Psoas muscle (tissue), 2 donors: Measurements from ENCODE around the genes ECEL1 and PRSS56.

GRCh38 chr2:231408547-231408980 is 13.1 kb downstream of the B3GNT7 start:
- PRO-cap, 2 experiments, result no peak in any of the 2 experiments

DNA sequence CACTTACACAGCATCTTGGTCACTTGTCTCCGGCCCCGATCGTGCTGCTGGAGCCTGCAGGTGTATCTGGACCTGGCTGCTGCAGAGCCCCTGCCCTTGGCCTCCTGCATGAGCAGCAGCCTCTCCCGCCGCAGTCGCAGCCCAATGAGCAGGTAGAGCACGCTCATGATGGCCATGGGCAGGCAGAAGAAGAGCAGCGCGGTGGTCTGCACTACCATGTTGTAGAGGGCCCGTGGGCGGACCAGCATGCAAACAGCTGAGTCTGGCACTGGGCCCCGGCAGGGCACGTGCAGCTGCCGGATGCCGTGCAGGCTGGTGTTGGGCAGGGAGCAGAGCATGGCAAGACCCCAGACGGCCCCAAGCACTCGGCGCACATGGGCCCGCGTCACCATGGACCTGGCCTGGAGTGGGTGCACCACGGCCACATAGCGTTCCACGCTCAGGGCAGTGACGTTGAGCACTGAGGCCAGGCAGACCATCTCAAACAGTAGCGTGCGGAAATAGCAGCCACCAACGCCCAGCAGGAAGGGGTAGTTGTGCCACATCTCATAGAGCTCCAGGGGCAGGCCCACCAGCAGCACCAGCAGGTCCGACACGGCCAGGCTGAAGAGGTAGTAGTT is 2.0 kb downstream of the NMUR1 start:
- PRO-cap, 2 experiments, result no peak in any of the 2 experiments

- PRO-cap, 2 experiments, result no peak in any of the 2 experiments
These were observed 12.4 kb downstream of the TEX44 start for GRCh38 chr2:231605169-231605357.

DNA sequence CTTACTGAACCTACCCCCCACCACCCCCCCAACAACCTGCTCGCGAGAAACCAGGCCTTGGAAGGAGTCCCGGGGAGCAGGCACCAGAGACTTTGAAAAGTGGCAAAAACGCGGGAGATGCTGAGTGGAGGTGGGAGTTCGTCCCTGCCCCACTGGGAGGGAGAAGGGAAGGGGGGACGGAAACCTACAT is 20.0 kb downstream of the TEX44 start:
- PRO-cap, 2 experiments, result no peak in any of the 2 experiments

- PRO-cap, 2 experiments, result peak in 1 of 2 experiments; most common minus-strand start chr2:231613696 (in 1)
These were observed 20.7 kb downstream of the TEX44 start for GRCh38 chr2:231613253-231613887.

- PRO-cap, 2 experiments, result no peak in any of the 2 experiments
These were observed 51.7 kb downstream of the TEX44 start for GRCh38 chr2:231644297-231644885.

- PRO-cap, 2 experiments, result no peak in any of the 2 experiments
These were observed 23.5 kb upstream of the PTMA start for GRCh38 chr2:231684805-231685165.

GRCh38 chr2:231706171-231707092 is 1.9 kb upstream of the PTMA start:
- PRO-cap, 2 experiments, result peak in 2 of 2 experiments; most common plus-strand start chr2:231706465 (in 2); most common minus-strand start chr2:231707052 (in 2)

GRCh38 chr2:232447479-232448349 is 8.2 kb upstream of the ALPI start:
- PRO-cap, 2 experiments, result no peak in any of the 2 experiments

DNA sequence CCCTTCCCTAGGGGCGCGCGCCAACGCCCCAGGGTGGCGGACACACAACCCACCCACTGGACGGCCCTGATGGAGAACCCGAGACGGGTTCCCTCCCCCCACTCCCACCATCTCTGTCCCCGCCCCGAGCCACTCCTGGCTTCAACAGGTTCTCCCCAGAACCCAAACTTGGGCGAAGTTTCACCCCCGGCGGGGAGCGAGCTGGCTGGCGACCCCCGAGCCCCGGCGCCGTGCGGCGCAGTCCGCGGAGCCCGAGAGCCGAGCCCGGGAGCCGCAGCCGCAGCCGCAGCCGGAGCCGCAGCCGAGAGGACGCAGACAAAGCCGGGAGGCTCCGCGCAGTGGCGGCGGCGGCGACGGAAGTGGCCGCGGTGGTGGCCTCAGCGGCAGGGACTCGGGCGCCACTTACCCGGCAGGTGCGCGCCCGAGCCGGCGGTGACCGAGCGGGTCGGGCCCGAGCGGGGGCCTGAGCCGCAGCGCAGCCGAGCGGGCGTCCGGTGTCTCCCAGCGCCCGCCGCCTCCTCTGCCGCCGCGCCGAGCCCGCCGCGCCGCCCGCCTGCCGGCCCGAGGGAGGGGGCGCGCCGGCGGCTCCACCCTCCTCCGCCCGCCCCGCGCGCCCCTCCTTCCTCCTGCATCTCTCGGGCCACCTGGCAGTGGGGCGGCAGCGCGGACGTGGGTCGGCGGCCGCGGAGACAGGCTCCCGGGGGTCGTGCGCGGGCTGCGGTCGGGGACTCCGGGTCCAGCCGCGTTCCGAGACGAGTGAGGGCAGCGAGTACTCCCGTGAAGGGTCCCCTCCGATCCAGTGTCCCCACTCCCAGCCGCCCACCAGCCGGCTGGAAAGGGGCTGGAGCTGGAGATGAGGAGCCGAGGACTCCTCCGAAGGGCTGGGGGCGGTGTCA is at the start of gene ECEL1:
Gene ECEL1 (minus strand): TSS at position 522 of the 896 bp plus-strand sequence.
- PRO-cap, 2 experiments, result no peak in any of the 2 experiments

- PRO-cap, 2 experiments, result no peak in any of the 2 experiments
These were observed at the start of gene PRSS56 for GRCh38 chr2:232520256-232520659. Gene PRSS56, plus strand, starts transcription at chr2:232520388.

GRCh38 chr2:232760256-232760610 is 16.1 kb downstream of the KCNJ13 start:
- PRO-cap, 2 experiments, result no peak in any of the 2 experiments

DNA sequence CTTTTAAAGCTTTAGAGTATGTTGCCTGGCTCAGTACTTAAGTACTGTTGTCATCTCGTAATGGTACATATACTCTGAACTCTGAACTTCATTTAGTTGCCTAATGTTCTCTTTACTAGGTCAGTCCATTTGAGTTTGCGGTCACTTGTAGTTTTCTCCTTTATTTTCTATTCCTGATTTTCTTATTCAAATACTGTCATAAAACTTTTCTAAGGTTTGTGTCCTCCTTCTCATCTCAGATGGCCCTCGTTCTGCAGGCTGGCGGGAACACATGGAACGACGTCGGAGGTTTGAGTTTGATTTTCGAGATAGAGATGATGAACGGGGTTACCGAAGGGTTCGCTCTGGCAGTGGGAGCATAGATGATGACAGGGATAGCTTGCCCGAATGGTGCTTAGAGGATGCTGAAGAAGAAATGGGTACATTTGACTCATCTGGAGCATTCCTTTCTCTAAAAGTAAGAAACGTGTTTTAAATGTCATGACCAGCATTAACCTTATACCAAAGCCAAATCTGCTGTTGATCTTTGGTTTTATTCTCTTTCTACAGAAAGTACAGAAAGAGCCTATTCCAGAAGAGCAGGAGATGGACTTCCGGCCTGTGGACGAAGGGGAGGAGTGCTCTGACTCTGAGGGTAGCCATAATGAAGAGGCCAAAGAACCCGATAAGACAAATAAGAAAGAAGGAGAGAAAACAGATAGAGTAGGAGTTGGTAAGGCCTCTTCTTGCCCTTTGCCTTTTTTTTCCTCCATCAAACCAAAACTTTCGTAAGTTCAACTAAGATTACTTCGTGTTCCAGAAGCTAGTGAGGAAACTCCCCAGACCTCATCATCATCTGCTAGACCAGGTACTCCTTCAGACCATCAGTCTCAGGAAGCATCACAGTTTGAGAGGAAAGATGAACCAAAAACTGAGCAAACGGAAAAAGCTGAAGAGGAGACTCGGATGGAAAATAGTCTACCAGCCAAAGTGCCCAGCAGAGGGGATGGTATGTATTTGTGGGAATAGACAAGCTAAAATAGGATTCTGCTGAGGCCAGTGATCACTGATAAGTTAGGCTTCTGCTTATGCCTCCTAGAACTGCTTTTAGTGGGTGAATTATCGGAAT is 14.4 kb upstream of the KCNJ13 start:
- PRO-cap, 2 experiments, result no peak in any of the 2 experiments

GRCh38 chr2:232792731-232793459 is 16.5 kb upstream of the KCNJ13 start:
- PRO-cap, 2 experiments, result no peak in any of the 2 experiments

- PRO-cap, 2 experiments, result no peak in any of the 2 experiments
These were observed 32.9 kb downstream of the NGEF start for GRCh38 chr2:232980065-232980705.

DNA sequence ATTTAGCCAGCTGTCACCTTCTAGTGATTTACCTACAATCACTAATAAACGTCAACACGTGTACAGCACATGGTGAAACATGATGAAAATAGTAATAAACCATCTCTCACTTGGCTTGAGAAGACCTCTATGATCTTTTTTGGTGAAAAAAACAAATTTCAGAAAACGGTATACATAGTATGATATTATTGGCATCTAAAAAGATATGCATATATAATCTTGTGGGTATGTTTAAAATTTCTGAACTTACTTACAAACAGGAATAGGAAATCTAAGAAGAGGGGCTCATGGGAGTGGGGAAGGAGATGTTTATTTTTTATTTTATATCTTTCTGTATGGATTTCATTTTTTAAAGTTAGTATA is 16.8 kb downstream of the INPP5D start:
- PRO-cap, 2 experiments, result no peak in any of the 2 experiments

- PRO-cap, 2 experiments, result no peak in any of the 2 experiments
These were observed 22.0 kb downstream of the INPP5D start for GRCh38 chr2:233082198-233082539.

- PRO-cap, 2 experiments, result no peak in any of the 2 experiments
These were observed 32.3 kb downstream of the INPP5D start for GRCh38 chr2:233092313-233092897.

GRCh38 chr2:233114367-233114866 is 54.3 kb downstream of the INPP5D start:
- PRO-cap, 2 experiments, result no peak in any of the 2 experiments

DNA sequence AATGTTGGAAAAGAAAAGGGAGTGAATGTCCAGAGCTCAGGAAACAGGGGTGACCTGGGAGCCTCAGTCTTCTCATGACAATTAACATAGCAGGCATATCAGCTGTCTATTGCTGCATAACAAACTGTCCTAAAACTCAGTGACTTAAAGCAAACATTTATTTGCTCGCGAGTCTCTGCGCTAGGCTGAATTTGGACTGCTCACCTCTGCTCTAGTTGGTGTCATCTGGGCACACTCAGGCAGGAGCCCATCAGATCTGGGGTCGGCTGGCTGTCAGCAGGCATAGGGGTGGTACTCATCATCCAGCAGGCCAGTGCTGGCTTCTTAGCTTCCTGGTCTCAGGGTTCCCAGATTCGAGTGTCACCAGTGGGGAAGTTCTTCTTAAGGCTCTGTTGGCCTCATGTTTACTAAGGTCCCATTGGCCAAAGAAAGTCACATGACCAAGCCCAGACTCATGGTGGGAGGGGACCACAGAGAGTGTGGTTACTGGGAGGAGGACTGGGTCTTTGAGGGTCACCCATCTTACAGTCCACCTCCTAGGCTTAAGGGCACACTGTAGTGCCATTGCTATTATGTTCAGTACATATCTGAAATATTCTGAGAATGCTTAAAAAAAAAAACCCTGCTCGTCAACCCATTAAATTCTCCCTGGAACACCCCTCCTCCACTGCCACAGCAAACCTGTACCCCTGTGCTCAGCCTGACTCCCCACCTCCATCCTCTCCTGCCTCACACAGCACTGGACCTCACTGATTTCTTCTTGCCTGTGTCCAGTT is 71.5 kb upstream of the ATG16L1 start:
- PRO-cap, 2 experiments, result no peak in any of the 2 experiments